Mesangial cell (primary cell): ENCODE measurements around a stretch of chr5.

DNA sequence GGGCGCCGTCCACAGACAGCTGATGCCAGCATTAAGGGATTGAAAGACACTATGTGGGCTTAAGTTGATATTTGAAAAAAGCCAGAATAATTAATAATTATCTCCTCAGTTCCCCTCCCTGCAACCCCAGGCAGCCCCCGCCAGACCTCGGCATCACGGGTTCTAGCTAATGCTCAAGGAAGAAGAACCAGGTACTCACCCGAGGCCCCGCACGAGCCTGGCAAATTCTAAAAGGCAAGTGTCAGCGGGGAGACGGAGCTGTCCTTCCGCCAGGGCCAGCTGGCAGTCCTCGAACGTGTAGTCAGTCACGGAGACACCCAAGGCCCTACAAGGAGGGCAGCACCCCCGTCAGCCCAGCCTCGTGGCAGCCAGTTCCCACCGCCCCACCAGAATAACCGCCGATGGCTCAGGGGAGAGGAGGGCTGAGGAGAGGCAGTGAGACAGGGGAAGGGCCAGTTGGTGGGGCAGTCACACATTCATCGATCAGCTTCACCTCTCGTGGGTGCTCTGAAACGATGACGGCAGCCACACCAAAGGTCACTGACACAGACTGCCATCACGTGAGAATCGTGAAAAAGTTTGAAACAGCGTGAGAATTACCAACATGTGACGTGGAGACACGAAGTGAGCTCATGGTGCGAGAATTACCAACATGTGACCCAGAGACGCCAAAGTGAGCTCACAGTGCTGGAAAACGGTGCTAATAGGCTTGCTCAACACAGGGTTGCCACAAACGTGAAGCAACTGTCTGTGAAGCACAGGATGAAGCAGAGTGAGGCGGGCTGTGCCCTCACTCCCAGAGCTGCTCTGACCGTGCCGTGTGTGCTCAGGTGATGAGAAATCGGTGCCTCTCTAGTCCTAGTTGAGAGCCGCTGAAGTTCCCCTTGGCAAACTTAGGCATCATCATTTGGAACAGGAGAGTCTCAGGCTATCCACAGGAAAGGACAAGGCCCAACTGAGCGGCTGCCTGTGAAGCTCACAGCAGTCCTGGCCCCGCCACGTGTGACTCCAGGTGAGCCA is 29.4 kb upstream of the SLC6A3 start:
- RAMPAGE, long total RNA: no peak

- RAMPAGE, long total RNA: no peak
Measured at GRCh38 chr5:1508443-1508646, 15.4 kb downstream of the LPCAT1 start.

DNA sequence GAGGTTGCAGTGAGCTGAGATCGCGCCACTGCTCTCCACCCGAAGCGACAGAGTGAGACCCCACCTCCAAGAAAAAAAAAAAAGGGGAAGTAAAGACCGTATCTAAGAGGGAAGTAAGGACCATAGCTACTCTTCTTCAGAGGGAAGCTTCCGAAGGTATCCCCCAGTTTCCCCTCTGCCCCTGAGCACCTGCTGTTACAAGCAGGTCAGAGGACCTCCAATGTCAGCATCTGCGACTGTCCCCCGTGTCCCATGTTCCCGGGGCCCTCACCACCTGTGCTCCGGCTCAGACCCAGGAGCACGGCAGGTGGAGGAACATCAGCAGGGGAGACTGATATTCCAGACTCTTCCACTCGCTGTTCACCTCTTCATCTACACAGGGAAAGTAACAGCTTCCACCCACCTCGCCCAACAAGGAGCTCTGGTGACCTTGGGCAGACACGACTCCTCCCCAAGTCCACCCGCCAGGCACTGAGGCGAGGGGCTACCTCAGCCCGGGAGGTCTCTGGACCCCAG is 69.9 kb upstream of the LPCAT1 start:
- RAMPAGE, long total RNA: no peak

DNA sequence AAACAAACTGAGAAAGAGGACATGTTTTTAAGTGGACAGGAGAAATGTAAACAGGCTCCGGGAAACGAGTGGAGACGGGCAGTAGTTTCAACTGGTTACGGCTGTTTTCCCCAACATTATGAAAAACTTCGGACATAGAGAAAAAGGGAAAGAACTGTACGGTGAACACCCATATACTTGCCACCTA is 383 bp upstream of the MRPL36 start:
- RAMPAGE, long total RNA: no peak

DNA sequence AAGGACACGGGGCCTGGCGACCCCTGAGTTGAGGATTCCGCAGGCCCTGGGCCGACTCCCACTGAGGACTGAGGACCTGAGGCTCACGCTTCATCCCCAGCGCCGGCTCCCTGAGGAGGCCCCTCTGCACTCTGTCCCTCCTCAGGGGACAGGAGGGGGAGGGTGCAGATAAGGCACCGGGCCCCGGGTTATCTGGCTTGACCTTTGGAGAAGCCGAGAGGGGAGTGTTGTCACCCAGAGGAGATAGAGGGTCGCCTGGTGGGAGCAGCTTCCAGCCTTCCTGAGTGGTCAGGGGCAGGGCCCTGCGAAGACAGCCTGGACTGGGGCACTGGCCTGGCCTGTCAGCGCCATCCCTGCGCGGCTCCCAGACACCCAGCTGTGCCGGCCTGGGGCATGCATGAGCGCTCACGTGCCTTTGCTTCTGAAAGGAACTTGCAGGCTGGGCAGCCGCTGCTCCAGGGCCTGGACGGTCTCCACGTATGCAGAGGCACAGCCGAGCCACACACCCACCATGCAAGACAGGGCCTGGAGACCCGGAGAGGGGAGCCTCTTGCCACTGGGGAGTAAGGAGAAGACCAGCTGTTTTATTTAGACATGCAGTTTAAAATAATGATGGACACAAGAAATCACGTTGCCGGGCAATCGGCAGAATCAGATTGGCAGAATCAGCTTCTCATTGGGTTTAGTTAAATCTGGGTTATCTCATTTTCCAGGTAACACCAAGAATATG is 40.0 kb downstream of the NDUFS6 start:
- RAMPAGE, long total RNA: no peak

DNA sequence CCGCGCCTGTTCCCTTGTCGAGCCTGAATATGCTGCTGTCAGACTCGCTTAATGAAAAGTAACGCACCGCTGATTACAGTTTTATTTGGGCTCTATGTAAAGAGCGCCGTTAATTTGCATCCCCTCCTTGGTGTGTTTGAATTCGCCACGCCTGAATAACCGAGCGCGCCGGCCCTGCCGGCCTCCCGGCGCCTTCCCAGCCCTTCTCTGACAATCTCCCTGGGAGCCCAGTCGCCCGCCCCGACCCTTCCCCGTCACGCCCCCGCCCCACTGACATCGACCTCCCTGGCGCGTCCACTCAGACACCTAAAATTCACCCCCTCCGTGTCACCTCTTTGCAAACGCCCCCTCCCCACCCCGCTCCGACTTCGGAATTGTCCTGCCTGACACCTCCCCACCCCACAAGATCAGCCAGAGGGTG is 7.8 kb downstream of the IRX4 start:
- RAMPAGE, long total RNA: no peak

GRCh38 chr5:2093948-2094446 is 211.3 kb upstream of the IRX4 start:
- RAMPAGE, long total RNA: no peak

- RAMPAGE, long total RNA: no peak
Measured at GRCh38 chr5:3079171-3079593, 327.7 kb upstream of the IRX2 start.

DNA sequence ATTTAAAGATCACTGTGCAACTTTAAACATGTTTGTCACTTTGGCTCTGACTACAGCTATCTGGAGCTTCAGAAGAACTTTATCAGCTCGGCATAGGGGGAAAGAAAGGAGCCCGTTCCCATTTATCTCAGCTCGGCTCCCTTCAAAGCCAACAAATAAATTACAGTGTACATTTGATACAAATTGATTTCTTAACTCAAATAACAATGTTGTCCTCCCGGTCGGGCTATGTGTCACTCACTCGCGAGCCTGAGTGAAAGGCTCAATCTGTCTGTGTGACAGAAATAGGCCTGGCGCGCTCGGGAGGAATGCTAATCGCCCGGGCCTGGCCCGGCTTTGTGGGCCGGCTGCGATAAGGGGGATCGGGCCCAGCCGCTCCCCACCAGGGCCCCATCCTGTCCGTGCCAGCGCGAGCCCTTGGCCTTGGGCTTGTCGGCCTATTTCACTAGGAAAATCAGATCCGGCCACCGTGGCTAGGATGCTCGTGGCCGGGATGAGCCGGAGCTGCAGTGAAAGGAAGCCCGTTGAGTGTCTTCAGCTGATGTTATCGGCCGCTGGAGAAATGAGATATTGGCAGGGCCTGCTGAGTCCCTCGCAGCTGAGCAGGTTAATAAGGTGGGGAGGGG is 258.6 kb downstream of the IRX1 start:
- RAMPAGE, long total RNA: no peak

GRCh38 chr5:4196685-4197230 is 601.1 kb downstream of the IRX1 start:
- RAMPAGE, long total RNA: no peak

DNA sequence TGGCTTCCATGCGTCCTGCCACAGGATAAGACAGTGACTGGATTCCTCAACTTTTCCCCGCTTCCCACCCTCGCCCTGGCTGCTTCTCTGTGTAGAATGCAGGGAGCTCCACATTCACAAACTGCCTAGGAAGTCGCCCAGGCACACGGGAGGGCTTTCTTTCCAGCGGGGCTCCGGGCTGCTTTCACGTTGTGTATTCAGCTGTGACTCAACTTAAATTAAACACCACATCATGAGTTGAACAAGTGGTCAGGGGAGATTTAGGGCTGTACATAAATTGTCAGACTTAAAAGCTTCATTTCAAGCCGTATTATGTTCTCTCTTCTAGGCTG is 635.6 kb downstream of the IRX1 start:
- RAMPAGE, long total RNA: no peak

- RAMPAGE, long total RNA: no peak
Measured at GRCh38 chr5:4905695-4905886, 234.5 kb upstream of the ADAMTS16 start.

DNA sequence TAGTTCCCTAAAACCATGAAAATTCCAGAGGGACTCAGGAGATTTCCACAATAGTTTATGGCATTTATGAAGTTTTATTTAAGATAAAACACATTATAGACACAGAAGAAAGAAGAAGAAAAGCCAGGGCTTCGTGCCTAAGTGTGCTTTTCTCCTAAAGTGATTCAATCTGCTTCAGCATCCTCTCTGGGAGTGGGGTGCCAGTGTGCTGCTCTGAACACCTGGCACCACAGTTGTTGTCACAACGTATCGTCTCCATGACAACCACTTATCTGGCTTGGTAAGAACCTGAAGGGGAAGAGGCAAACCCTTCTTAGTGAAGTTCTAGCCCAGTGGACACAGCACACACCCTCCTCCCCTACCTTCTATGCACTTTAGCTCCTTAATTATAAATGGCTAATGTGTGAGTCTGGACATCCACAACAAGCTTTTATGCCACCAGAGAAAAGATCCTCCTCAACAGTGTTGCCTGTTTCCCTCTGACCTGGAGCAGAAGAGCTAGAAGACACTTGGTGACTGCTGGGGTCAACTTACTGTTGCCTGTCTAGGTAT is 2.0 kb downstream of the ADAMTS16 start:
- RAMPAGE, long total RNA: no peak

DNA sequence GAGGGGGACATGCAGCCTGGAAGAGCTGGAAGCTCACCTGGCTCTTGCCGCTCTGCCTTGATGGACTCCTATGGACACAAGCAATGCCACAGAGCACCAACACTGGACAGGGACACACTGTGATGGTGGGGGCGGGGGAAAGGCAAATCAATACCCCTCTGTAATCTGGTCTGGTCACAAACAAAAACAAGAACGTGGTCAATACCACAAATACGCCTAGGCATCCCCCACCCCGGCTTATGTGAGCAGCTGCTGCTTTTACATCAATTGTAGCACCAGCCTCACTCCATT is 29.6 kb upstream of the ICE1 start:
- RAMPAGE, long total RNA: no peak

DNA sequence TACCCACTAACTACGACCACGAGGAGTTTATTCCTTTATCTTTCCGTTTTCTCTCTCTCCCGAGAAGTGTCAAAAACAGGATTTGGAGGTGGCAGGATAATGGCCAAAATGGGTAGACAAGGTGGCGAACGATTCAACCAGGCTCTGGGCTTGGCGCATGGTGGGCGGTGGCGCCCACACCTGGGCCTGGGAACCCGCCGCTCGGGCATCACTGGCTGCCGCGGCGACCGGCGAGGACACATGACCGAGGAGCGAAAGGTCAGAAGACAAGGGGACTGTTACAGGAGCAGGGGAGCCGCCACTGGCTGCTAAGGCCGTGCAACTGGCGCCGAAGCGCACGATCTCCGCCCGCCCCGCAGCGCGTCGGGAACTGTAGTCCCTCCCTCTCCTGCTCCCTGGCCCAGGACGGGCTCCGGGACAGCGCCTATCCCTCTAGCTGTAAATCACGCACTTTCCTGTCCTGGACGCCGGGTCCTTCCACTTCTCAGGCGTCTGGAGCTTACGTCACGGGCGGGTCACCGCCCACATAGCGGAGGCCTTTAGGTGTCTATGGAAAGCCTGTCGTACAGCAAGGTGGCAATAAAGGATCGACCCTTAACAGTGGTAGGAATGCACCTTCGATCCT is 477 bp upstream of the ICE1 start:
- RAMPAGE, long total RNA: start-site peak on the minus strand centred at position 342 of the sequence, 25 bp wide, 8 reads; start-site peak on the minus strand centred at position 451 of the sequence, 50 bp wide, 13 reads

DNA sequence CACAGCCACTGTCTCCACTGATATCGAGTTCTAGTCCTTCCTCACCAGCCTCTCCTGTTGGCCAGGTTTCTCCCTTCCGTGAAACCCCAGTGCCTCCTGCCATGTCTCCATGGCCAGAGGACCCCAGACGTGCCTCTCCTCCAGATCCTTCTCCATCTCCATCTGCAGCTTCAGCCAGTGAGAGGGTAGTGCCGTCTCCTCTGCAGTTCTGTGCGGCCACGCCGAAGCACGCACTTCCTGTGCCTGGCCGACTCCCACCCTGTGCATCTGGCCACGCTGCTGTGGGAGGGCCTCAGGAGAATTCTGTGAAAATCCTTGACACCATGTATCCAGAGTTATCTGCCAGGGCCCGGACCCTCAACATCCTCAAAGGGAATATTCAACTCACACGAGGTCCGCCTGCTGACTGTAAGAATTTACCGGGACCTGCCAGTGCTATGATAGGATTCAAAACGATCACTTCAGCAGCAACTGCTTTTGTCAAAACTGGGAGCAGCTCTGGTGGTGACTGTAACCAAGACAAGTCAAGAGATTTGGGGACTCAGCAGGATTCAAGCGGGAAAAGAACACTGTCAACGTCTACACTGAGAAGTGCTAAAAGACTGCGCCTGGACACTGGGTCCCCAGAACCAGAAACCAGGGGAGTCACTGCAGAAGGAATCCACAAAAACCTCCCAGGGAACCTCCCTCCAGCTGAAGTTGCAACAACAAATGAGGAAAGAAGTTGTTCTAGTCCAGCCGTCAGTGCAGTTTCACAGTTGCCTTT is 42.0 kb downstream of the ICE1 start:
- RAMPAGE, long total RNA: no peak

DNA sequence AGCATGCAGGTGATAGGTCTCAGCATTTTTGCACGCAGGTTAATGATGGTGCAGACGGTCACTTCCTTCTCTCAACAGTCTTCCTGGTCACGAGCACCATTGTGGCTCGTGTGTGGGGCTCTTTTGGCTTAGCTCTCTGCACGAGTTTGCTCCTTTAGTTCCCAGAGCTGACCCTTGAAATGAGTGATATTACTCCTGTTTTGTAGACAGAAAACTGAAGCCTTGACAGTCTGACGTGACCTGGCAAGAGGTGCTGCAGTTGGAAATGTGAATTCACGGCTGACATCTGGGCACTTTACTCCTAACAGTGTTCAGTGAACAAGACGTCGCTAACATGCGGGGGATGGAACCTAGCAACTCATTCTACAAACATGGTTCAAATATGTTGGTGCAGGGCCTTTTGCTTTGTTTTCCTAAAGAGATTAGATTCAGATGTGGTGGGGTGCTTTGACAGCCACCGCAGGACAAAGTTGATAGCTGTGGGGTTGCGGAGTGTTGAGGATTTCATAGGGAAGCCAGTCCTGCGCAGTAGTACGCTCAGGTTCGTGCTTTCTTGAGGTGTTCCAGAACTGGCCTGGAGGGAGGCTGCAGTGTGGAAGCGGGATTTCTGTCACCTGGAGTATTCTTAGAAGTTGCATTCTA is 10.2 kb downstream of the TENT4A start:
- RAMPAGE, long total RNA: no peak

GRCh38 chr5:6745803-6746539 is 32.7 kb downstream of the TENT4A start:
- RAMPAGE, long total RNA: no peak

DNA sequence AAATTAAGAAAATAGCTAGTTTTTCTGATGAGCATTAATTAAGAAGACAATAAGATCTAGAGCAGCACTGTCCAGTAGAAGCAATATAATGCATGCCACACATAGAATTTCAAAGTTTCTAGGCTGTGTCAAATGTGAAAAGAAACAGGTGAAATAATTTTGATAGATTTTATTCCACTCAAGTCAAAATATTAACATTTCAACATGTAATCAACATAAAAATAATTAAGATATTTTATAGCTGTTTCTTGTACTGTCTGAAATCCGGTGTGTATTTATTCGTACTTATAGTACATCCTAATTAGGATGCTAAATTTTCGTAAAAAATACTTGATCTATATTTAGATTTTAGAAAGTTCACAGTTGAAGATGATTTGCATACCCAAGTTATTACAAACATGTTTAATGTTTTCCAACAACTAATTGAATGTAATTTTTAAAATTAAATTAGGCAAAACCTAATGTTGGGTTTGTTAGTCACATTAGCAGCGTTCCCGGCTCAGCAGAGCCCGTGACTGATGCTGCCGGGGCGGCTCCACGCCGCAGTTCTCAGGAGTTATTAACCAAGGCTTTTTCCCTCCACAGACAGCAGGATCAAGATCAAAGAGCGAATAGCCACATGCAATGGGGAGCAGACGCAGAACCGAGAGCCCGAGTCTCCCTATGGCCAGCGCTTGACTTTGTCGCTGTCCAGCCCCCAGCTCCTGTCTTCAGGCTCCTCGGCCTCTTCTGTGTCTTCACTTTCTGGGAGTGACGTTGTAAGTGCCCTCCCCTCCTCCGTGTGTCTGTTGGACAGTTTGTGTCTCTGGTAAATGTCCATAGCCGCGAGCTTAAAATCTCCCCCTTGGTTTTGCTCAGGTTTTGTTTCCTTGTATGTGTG is 36.8 kb downstream of the TENT4A start:
- RAMPAGE, long total RNA: no peak

GRCh38 chr5:6754527-6755354 is 41.5 kb downstream of the TENT4A start:
- RAMPAGE, long total RNA: no peak